Measurements from ENCODE around the gene ABCB8.

GRCh38 chr7:150277434-150278217, 45.5 kb upstream of the LRRC61 start:
- PRO-cap, 2 experiments = no peak in any of the 2 experiments
- RAMPAGE, long total RNA, 4 experiments = no peak in any of the 4 experiments

DNA sequence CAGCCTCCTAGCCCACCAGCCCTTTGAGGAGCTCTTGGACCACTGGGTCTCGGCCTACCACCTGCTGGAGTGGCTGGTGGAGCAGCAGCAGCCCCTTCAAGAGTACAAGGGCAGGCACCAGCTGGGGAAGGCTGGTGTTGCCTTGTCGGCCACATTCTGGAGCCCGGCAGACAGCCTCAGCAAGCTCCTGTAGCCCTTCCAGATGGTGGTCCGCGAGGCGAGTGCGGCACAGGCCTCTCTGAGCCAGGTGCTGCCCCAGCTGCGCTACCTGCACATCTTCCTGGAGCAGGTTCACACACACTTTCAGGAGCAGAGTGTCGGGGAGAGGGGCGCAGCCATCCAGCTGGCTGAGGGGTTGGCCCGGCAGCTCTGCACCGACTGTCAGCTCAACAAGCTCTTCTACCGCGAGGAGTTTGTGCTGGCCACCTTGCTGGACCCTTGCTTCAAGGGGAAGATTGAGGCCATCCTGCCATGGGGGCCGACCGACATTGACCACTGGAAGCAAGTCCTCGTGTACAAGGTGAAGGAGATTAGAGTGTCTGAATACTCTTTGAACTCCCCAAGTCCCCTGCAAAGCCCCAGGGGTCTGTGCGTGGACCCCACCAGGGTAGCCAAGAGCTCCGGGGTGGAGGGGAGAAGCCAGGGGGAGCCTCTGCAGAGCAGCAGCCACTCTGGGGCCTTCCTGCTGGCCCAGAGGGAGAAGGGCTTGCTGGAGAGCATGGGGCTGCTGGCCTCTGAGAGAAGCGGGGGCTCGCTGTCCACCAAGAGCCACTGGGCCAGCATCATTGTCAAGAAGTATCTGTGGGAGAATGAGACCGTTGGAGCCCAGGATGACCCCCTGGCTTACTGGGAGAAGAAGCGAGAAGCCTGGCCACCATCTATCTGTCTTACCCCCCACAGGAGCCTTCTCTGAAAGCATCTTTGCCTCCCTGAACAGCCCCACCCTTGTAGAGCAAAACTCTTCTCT, 7.1 kb upstream of the ACTR3C start:
- PRO-cap, 2 experiments = no peak in any of the 2 experiments
- RAMPAGE, long total RNA, 4 experiments = no peak in any of the 4 experiments

DNA sequence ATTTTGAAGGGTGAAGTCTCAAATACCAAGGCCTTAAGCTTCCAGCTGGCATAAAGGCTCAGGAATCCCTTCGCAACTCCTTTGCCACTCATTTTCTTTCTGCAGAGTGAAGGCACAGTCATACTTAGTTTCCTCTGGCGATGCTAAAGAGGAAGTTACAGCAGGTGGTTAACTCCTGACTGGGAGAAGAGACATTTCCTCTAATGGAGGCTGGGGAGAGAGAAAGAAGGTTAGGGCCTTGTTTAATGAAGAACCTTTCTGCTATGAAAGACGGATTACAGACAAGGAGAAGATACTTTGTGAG, 4.7 kb upstream of the REPIN1 start:
- PRO-cap, 2 experiments = no peak in any of the 2 experiments
- RAMPAGE, long total RNA, 4 experiments = no peak in any of the 4 experiments

DNA sequence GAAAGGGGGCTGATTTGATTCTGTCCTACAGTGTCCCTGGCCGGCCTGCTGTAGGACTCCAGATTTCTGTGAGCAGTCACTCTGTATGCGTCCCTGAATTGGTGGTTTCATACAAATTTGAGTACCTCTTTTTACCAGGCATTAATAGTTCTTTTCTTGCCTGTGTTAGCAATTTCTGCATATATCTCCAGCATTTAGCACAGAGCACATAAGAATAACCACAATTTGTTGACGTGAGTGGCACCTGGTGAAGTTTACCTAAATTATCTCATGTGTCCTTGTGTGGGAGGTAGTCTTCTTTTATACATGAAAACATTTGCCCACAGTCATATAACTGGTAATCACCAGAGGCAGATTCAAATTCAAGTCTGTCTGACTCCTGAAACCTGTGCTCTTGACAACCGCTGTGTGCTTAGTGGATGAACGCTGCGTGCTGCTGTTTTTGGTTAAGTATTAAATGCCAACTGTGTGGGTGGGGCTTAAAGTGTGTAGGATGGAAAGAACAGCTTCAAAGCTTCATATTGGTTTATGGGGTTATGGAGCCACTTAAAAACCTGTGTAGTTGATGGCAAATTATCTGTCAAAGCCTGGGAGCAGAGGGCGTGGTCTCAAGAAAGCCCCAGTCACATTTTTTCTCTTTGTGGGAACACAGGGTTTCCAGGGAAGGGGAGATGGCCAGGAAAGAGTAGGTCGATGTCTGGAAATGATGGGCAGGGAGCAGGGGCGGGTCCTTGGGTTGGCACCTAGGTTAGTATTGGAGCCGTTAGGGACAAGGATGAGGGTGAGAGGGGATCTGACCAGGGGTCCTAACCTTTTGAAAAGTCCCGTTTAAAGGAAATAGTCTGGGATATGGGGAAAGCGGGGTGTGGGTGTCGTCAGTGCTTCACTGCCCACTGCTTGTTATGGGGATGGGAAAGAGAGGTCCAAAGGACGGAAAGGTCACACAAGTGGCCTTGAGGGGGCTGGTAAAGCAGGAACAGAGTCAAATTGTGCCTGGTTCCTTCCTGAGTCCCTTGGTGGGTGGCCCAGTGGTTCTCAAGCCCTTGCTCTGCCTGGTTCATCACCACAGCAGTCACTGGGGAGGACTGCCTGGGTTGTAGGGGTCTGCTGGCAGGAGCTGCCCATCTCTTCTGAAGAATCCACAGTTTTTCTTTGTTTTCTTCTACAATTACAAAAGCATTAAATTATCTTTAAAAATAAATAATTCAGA, 2.9 kb upstream of the ZNF775 start:
- PRO-cap, 2 experiments = no peak in any of the 2 experiments
- RAMPAGE, long total RNA, 4 experiments = no peak in any of the 4 experiments

- PRO-cap, 2 experiments = peak in 1 of 2 experiments; most common plus-strand start chr7:150378438 (in 1)
- RAMPAGE, long total RNA, 4 experiments = no peak in any of the 4 experiments
Observed at GRCh38 chr7:150377591-150378843, 1.1 kb upstream of the ZNF775 start.

DNA sequence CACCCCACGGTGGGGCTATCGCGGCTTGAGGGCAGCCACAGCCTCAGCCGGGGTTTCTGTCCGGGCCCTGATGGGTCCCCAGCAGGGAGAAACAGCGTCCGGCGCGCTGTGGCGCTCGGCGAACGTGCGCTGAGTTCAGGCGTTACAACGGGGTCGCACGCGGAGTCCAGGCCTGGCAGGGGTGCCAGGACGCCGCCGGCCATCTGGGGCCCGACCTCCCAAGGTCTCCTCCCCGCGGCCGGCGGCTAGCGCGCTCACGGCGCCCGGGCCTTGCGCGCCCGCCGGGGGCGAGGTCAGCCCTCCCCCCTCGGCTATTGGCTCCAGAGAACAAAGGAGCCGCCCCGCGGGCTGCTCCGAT, 307 bp upstream of the ZNF775 start:
- PRO-cap, 2 experiments = peak in 2 of 2 experiments; most common minus-strand start position 247 of the sequence (in 1)
- RAMPAGE, long total RNA, 4 experiments = start-site peak on the minus strand in 1 of 4 experiments, centred at position 255 of the sequence, 10 reads per replicate

DNA sequence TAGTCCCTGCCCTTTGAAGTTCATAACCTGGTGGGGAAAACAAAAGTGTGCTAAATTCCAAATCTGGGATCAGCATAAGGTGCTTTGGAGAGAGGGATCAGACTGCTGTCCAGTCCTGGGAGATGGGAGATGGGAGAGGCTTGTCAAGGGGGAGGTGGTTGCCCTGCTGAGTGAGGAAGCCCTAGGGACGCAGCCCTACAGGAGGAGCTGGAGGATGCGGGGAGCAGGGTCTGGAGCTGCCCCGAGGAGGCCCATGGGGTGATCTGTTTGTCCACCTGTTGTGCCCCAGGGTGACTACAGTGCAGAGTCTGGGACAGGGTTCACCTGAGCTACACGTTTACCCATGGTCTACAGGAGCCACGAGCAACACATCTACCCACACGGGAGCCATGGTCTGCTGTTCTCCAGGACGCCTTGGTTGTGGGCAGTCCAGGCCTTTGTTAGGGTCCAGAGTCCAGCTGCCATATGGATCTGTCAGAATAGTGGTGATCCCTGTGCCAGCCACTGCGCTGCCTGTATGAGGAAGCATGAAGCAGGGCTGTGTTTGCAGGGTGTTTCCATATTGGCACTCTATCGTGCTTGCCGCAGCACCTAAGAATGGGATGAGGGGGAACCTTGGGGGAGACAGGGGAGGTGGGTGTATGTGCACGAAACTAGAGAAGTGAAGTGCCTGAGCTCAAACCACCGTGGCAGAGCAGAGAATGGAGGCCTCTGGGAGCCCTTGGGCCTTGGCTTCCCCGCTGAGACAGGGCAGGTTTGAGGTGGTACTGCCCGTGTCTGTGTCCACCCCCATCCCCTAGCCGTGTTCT, 2.7 kb upstream of the ENSG00000284691 start:
- PRO-cap, 2 experiments = no peak in any of the 2 experiments
- RAMPAGE, long total RNA, 4 experiments = no peak in any of the 4 experiments

DNA sequence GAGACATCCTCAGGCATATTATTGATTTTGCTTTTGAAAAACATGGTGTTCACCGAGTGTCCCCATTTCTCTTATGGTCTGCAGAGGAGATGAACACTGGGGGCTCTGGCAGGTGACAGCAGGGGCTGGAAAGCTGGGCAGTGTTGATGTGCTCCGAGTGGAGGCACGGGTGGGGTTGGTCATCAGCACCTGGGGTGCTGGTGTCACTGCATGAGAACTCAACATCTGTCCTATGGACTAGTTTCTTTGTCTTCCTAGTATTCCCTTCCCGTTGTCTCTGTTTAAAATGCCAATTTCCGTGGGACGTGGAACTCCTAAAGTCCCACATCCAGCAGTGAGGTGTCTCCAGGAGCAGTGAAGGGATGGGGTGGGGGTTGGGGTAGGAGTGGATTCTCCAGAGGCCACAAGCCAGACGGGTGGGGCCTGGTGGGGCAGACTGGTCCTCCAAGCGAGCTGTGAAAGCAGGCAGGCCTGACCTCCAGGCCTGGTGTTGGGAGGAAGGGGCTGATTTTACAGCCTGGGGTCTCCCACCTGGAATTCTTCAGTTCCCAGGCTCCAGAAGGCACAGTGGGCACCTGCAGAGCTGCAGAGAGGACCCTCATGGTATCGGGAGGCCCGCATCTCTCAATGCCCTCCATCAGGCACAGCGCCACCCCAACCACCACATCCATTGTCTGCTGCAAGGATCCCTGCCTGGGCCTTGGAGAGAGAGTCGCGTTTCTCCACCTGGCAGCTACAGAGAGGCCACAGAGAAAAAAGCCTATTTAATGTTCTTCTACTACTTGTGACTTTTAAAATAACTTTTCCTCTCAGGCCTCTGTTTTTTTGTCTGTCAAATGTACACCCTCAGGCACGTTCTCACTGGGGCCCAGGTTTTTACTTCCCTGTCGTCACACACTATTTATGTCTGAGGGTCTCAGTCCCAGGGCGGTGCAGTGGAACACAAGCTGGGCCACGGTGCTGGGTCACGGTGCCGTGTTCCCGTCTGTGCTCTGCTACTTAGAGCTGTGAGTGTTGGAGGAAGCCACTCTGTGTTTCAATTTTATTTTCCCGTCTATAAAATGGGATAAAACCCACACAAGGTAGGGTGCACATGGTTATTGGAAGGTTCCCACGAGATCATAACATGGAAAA, 1.7 kb upstream of the ENSG00000284691 start:
- PRO-cap, 2 experiments = no peak in any of the 2 experiments
- RAMPAGE, long total RNA, 4 experiments = no peak in any of the 4 experiments

DNA sequence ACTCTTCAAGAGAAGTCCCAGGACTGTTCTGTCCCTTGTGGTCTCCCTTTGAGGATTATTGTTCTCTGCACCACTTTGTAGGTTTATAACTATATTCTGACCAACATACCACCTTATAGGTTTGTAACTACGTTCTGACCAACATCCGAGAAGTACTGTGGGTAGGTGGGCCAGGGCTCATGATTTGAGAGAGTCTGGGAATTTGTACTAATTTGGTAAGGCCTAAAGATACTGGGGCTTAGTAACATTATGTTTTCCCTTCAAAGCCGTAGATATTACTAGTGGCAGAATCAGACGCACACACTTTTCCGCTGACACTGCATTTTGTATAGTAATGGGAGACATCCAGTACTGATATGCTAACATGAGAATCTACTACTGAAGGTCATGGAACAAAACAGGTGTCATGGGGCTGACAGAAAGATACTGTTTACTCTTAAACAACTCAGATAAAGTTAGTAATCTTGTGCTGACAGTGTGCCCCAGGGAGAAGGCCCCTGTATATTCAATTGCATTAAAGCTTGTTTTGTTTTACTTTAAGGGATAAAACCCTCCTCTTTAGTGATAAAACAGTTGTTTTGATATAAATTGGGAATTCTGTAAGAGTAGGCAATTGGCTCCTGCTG, 11.1 kb upstream of the GIMAP7 start:
- PRO-cap, 2 experiments = no peak in any of the 2 experiments
- RAMPAGE, long total RNA, 4 experiments = no peak in any of the 4 experiments

GRCh38 chr7:150519610-150520936, 5.4 kb downstream of the GIMAP7 start:
- PRO-cap, 2 experiments = peak in 1 of 2 experiments; most common plus-strand start chr7:150519966 (in 1); most common minus-strand start chr7:150519986 (in 1)
- RAMPAGE, long total RNA, 4 experiments = no peak in any of the 4 experiments

DNA sequence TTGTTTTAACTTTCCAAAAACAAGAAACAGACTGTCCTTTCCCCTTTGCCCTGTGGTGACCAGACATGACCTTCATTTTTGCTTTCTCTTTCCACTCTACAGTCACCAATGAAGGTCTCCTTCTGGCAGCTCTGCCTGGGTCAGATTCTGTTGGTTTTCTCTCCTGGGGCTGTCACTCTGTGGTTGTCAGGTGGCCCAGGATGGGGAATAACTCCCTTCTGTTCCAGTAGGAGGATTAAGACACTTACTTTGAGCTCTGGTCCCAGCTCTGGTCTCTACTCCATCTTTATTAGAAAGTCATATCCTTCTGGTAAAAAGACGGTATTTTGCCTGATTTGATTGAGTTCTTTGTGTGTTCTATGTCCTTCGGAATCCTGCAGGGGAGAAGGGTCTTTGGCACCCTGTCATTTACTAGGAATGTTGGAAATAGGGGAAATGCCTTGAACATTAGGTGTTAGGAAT, 19.8 kb downstream of the GIMAP4 start:
- PRO-cap, 2 experiments = peak in 1 of 2 experiments; most common plus-strand start position 143 of the sequence (in 1)
- RAMPAGE, long total RNA, 4 experiments = no peak in any of the 4 experiments

DNA sequence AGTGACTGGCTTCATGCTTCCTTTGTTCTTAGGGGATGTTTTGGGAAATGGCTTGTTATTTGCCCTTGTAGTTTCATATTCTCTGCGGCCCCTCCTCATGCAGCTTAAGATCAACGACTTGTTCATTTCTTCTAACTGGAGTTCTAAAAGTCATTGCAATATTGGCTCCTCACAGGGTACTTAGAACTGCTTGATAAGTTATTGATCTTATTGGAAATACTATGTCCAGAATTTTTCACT, 8.5 kb upstream of the GIMAP2 start:
- PRO-cap, 2 experiments = no peak in any of the 2 experiments
- RAMPAGE, long total RNA, 4 experiments = no peak in any of the 4 experiments

DNA sequence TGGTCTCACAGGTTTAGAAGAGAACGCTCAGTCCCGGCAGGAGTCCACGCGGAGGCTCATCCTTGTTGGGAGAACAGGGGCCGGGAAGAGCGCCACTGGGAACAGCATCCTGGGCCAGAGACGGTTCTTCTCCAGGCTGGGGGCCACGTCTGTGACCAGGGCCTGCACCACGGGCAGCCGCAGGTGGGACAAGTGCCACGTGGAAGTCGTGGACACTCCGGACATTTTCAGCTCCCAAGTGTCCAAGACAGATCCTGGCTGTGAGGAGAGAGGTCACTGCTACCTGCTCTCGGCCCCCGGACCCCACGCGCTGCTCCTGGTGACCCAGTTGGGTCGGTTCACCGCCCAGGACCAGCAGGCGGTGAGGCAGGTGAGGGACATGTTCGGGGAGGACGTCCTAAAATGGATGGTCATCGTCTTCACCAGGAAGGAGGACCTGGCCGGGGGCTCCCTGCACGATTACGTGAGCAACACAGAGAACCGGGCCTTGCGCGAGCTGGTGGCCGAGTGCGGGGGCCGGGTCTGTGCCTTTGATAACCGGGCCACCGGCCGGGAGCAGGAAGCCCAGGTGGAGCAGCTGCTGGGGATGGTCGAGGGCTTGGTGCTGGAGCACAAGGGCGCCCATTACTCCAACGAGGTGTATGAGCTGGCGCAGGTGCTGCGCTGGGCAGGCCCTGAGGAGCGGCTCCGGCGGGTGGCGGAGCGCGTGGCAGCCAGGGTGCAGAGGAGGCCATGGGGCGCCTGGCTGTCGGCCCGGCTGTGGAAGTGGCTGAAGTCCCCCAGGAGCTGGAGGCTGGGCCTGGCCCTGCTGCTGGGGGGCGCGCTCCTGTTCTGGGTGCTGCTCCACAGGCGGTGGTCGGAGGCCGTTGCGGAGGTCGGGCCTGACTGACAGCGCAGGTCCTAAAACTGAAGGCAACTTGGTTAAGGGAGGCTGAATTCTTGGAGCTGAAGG, 3.9 kb downstream of the GIMAP1 start:
- PRO-cap, 2 experiments = no peak in any of the 2 experiments
- RAMPAGE, long total RNA, 4 experiments = no peak in any of the 4 experiments

GRCh38 chr7:150743472-150744043, 6.3 kb downstream of the GIMAP5 start:
- PRO-cap, 2 experiments = peak in 1 of 2 experiments; most common plus-strand start chr7:150743857 (in 1)
- RAMPAGE, long total RNA, 4 experiments = no peak in any of the 4 experiments

GRCh38 chr7:150777975-150778387, 22.2 kb downstream of the TMEM176B start:
- PRO-cap, 2 experiments = no peak in any of the 2 experiments
- RAMPAGE, long total RNA, 4 experiments = no peak in any of the 4 experiments

- PRO-cap, 2 experiments = no peak in any of the 2 experiments
- RAMPAGE, long total RNA, 4 experiments = no peak in any of the 4 experiments
Observed at GRCh38 chr7:150968224-150968430, 10.0 kb downstream of the KCNH2 start.

DNA sequence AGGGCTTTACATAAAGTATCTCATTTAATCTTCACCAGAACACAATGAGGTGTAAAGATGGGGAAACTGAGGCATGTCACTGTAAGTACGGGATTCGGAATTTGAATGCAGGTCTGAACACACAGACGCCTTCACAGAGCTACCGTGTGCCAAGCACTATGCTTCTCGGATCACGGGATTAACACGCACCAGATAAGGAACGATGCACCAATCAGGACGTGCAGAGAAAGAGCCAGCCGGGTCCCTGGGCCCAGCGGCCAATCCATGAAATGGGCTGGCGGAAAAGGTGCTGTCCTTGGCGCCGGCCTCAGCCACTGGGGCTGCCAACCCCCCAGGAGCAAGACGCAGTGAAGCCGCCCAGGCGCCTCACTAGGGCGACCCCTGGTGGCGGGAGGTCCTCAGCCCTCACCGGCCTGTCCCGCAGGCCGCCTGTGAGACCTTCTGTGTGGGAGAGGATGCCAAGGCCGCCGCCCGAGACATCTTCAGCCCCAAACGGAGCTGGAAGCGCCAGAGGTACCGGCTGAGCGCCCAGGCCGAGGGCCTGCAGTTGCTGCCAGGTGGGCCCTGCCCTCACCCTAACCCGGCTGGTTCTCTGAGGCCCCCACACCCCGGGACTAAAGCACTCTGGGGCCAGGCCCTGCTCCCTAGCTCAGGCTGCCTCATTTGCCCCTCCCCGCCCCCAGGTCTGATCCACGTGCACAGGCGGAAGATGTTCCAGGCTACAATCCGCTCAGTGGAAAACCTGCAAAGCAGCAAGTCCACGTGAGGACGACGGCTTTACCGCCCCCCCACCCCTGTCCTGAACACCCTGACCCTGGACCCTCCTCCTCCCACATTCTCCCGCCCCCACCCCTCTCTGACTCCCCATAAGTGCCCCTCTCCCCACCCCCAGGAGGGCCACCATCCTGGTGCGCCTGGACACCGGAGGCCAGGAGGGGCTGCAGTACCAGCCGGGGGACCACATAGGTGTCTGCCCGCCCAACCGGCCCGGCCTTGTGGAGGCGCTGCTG, 15.5 kb downstream of the ATG9B start:
- PRO-cap, 2 experiments = peak in 1 of 2 experiments; most common plus-strand start position 434 of the sequence (in 1); most common minus-strand start position 316 of the sequence (in 1)
- RAMPAGE, long total RNA, 4 experiments = no peak in any of the 4 experiments

- PRO-cap, 2 experiments = no peak in any of the 2 experiments
- RAMPAGE, long total RNA, 4 experiments = no peak in any of the 4 experiments
Observed at GRCh38 chr7:151015535-151016038, 8.7 kb downstream of the ATG9B start.

- PRO-cap, 2 experiments = no peak in any of the 2 experiments
- RAMPAGE, long total RNA, 4 experiments = no peak in any of the 4 experiments
Observed at GRCh38 chr7:151016637-151016930, 7.7 kb downstream of the ATG9B start.

GRCh38 chr7:151028369-151029067, at the start of gene ABCB8:
Gene ABCB8 (plus strand): TSS chr7:151028450.
- PRO-cap, 2 experiments = peak in 2 of 2 experiments; most common plus-strand start chr7:151028833 (in 2); most common minus-strand start chr7:151028682 (in 1)
- RAMPAGE, long total RNA, 4 experiments = start-site peak on the plus strand in 4 of 4 experiments, at chr7:151028426-151028513 at its widest, 16 to 81 reads per replicate

All from upper lobe of left lung (tissue), 5 donors.